HEK293 (cell line): ENCODE measurements around a stretch of chr7.

DNA sequence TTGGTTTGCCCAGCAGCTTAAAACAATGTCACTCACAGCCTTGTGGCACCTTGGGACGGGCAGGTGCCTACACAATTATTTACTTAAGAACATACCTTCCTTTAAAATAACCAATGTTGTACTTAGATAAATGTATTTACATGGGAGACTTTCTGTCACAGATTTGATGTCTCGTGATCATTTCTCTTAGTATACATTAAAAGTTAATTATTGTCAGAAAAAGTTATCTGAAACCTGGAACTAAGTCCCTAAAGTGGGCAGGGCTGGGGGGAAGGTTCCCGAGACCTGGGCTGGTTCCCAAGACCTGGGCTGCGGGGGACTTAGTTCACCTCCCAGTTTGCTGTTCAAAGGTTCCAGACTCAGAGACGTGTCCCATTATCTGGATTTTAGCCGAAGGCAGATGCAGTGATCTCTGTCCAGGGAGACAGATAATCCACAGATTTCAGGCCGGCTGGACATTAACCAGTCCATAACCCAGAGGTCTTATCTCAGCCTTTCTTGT lies 27.0 kb upstream of the FAM20C start:
- PRO-cap = no peak
- RRBS, 2 experiments = no CpG with 5 or more reads among the region's 7 CpGs

DNA sequence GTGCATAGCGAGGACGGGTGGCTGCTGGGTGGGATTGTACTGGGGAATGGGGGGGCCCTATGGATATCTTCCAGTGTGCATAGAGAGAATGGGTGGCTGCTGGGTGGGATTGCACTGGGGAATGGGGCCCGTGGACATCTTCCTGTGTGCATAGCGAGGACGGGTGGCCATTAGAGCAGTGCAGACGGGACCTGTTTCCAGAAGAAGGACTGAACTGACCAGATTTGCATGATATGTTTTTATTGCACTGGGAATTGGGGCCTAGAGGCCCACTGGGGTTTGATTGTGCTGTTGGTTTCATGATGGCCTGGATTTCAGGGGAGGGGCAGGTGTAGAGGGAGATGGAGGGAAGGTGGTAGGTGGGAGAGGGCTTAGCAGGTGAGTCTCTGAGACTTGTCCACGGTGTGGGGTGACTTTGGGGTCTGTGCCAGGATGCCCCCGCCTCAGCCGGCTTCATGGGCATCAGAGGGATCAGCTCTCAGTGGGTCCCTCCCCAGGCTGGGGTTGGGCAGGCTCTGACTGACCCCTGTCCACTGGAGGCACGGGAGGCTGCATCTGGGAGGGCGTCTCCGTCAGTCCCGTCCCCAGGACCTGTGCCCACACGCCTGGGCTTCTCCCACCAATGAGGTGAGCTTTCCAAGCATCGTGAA lies 10.4 kb downstream of the FAM20C start:
- PRO-cap = no peak
- RRBS, 2 experiments = no CpG with 5 or more reads among the region's 15 CpGs

GRCh38 chr7:253675-254320 lies 36.2 kb upstream of the FOXL3 start:
- PRO-cap = no peak
- RRBS, 2 experiments = 90 to 95% methylated on average over 10 to 12 of the region's 34 CpGs

GRCh38 chr7:284607-285597 lies 5.1 kb upstream of the FOXL3 start:
- PRO-cap = no peak
- RRBS, 2 experiments = 71 to 77% methylated on average over 2 of the region's 38 CpGs

DNA sequence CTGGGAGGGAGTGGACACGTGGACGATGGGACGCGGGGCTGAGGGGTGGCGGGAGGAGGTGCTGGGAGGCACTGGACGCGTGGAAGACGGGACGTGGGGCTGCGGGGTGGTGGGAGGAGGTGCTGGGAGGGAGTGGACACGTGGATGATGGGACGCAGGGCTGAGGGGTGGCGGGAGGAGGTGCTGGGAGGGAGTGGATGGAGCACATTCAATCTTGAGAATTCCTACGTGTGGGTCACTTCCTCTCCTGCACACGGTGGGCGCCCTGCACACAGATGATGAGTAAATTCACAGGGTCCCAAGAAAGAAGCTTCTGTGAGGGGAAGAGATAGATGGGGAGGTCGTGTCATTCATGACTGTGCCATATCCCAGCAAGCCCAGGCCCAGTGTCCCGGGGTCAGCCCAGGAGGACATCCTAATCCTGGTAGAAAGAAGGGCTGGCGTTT lies 7.3 kb downstream of the FOXL3 start:
- PRO-cap = no peak
- RRBS, 2 experiments = no CpG with 5 or more reads among the region's 19 CpGs

- PRO-cap = no peak
- RRBS, 2 experiments = no CpG with 5 or more reads among the region's 4 CpGs
Measured at GRCh38 chr7:418777-419009, 101.0 kb downstream of the PDGFA start.

- PRO-cap = no peak
- RRBS, 2 experiments = no CpG with 5 or more reads among the region's 24 CpGs
Measured at GRCh38 chr7:434701-435106, 84.9 kb downstream of the PDGFA start.

DNA sequence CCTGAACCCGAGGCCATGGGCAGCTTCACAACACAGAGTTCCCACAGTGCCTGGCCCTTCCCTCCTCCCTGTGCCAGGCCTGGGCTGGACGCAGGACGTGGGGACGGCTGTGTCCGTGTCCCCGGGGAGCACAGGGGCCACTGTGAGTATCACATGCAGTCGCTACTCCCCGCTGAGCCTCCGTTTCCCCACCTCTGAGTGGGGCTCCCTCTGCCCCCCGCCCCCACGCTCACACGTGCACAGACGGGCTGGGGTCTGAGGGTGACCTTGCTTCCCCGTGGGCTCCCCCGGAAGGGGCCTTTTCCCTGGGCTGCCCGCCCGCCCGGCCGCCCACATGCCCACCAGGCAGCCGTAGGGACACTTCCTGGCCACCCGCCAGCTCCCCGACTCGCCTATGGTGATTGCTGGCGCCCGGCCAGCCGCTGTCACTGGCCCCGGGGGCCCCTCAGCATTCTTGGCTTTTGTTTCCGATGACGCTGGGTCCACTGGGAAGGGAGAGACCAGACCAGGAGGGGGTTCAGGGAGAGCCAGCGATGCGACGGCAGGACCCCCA lies 64.2 kb downstream of the PDGFA start:
- PRO-cap = bidirectional peak, plus-strand start at position 464 of the sequence, minus-strand start at position 318 of the sequence
- RRBS, 2 experiments = 2% methylated on average over 7 to 10 of the region's 32 CpGs

DNA sequence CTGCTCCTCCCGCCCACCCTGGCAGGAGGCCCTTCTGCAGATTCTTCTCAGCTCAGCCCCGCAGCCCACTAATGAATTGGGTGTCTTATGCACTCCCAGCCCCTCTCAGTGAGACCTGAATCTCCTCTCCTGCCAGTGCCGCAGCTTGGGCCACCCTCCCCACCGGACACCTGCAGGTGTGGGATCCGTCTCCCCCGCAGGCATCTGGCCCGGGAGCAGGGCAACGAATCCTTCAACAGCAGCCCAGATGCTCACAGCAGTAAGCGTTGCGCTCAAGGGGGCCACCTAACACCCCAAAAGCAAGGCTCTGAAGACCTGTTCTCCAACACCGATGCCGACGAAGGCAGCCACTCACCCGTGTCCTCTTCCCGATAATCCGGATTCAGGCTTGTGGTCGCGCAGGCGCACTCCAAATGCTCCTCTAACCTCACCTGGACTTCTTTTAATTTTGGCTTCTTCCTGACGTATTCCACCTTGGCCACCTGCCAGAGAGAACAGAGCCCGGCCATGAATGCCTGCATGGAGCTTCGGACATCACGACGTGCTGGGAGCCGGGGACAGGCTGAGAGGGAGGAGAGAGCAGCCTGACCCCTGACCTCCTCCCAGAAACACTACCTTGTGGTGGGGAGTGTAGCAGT lies 18.8 kb downstream of the PDGFA start:
- PRO-cap = no peak
- RRBS, 2 experiments = 89 to 92% methylated on average over 9 of the region's 25 CpGs

- PRO-cap = no peak
- RRBS, 2 experiments = no CpG with 5 or more reads among the region's 19 CpGs
Measured at GRCh38 chr7:516090-516650, 3.5 kb downstream of the PDGFA start.

DNA sequence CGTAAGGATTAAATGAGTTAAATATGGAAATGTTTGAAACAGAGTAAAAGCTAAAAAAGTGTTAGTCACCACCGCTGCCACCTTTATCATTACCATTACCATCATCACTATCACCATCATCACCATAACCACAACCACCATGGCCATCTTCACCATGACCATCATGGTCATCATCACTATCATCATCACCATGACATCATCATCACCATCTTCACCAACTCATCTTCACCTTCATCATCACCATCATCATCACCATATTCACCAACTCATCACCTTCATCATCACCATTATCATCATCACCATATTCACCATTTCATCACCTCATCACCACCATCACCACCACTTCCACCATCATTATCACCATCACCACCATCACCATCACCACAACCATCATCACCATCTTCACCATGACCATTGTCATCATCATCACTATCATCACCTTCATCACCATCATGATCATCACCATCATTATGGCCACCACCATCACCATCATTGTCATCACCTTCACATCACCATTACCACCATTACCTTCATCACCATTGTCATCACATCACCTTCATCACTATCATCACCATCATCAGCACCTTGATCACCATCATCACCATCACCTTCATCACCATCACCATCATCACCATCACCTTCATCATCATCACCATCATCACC lies 46.5 kb upstream of the PDGFA start:
- PRO-cap = no peak
- RRBS, 2 experiments = no CpG with 5 or more reads among the region's 2 CpGs

- PRO-cap = no peak
- RRBS, 2 experiments = 94 to 95% methylated on average over 2 of the region's 15 CpGs
Measured at GRCh38 chr7:587702-588429, 68.2 kb upstream of the PDGFA start.

- PRO-cap = no peak
- RRBS, 2 experiments = no CpG with 5 or more reads among the region's 16 CpGs
Measured at GRCh38 chr7:603086-604143, 83.8 kb upstream of the PDGFA start.

- PRO-cap = no peak
- RRBS, 2 experiments = no CpG with 5 or more reads among the region's 41 CpGs
Measured at GRCh38 chr7:754290-755135, 27.4 kb upstream of the PRKAR1B start.

DNA sequence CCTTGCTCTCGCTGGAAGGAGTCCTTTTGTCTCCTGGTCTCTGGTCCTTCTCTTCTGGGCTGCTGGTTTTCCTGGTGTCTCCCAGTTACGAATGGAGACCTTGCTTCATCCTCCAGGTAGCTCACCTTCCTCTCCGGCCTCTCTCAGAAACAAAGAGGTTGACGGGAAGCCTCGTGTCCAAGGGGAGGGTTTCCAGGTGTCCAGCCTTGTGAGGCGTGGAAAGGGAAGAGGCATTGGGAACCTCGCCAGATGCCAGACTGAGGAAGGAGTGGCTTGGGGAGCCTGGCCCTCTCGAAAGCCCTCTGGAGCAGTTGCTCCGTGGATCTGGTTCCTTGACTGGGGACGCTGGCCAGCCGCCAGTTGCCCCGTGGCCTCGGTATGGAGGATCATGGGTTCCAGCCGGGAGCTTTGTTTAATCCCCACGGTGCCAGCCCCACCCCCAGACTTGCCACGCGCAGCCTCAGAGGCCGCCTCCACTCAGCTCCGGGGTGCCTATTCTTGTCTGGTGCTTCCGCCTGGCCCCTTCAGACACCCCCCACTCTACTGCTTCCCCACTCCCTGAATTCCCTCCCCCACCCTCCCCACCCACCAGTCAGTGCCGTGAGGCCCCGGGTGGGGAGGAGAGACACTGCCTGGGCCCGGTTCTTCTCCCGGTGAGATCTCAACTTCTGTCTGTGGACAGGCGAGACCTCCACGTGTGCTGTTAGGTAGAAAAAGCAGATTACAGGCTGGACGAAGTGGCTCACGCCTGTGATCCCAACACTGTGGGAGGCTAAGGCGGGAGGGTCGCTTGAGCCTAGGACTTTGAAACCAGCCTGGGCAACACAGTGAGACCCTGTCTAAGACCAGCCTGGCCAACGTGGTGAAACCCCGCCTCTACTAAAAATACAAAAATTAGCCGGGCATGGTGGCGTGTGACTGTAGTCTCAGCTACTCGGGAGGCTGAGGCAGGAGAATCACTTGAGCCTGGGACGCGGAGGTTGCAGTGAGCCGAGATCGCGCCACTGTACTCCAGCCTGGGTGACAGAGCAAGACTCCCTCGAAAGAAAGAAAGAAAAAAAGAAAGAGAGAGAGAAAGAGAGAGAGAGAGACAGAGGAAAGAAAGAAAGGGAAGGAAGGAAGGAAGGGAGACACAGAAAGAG lies 30.1 kb upstream of the SUN1 start:
- PRO-cap = no peak
- RRBS, 2 experiments = 78 to 89% methylated on average over 6 of the region's 41 CpGs

- PRO-cap = bidirectional peak, plus-strand start at chr7:816643, minus-strand start at chr7:816354
- RRBS, 2 experiments = 6 to 11% methylated on average over 1 of the region's 31 CpGs
Measured at GRCh38 chr7:816013-816561, 16.2 kb upstream of the SUN1 start.

GRCh38 chr7:866924-868082 lies 9.1 kb upstream of the GET4 start:
- PRO-cap = no peak
- RRBS, 2 experiments = 87 to 99% methylated on average over 3 to 4 of the region's 33 CpGs

DNA sequence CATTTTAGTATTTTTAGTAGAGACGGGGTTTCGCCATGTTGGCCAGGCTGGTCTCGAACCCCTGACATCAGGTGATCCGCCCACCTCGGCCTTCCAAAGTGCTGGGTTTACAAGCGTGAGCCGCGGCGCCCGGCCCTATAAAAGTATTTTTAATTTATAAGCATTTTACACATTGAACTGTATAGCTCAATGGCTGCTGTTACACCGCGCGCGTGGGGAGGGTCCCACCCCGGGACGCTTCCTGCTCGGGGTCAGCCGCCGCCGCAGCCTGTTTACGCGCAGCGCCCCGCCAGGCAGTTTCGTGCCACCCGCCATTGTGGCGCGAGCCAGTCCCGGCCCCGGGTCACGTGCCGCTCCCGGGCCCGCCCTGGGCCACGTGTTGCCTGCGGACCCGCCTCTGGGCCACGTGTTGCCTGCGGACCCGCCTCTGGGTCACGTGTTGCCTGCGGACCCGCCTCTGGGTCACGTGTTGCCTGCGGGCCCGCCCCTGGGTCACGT lies 393 bp upstream of the GET4 start:
- PRO-cap = bidirectional peak, plus-strand start outside the sequence, minus-strand start at position 318 of the sequence
- RRBS, 2 experiments = 2% methylated on average over 11 of the region's 47 CpGs; no CpG with 5 or more reads in 1 of the 2 experiments

GRCh38 chr7:897470-898335 lies 21.3 kb downstream of the GET4 start:
- PRO-cap = no peak
- RRBS, 2 experiments = 75 to 87% methylated on average over 6 of the region's 34 CpGs

DNA sequence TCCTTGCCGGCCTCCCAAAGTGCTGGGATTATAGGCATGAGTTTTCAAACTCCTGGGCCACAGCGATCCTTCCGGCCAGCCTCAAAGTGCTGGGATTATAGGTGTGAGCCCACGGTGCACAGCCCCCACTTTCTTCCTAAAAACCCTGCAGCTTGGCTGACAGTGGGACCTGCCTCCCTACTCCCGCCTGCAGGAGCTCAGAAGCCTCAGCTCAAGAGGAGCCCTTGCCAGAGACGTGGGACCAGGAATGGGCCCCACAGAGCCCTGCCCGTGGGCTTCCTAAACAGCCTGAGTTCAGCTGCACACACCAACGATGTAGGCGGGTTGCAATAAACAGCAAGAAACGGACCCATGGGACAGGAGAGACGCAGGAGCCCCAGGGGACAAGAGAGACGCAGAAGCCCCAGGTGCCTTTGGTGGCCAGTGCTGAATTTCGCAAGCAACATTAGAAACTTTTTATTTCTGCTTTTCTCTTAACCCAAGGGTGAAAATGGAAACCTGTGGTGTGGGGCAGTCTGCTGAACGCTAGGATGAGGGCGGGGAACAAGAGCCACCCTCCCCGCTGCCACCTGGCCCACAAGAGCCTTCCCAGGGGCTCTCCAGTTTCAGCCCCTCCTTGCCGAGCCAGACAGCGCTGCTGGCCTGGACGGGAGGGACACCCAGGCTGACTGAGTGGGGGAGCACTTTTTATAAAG lies 20.1 kb upstream of the GPR146 start:
- PRO-cap = no peak
- RRBS, 2 experiments = 99 to 100% methylated on average over 2 of the region's 19 CpGs